Parotid gland (tissue), 1 donor: ENCODE measurements around a stretch of chr3.

DNA sequence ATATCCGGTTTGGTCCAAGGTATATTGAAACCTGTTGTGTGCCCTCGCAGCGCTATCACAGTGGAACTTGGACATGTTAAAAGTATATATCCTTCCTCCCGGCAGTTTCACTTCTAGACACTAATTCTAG, 609 bp upstream of the RAF1 start:
- PRO-cap = no peak

GRCh38 chr3:12835319-12836361, 5.7 kb downstream of the RPL32 start:
- PRO-cap = no peak

DNA sequence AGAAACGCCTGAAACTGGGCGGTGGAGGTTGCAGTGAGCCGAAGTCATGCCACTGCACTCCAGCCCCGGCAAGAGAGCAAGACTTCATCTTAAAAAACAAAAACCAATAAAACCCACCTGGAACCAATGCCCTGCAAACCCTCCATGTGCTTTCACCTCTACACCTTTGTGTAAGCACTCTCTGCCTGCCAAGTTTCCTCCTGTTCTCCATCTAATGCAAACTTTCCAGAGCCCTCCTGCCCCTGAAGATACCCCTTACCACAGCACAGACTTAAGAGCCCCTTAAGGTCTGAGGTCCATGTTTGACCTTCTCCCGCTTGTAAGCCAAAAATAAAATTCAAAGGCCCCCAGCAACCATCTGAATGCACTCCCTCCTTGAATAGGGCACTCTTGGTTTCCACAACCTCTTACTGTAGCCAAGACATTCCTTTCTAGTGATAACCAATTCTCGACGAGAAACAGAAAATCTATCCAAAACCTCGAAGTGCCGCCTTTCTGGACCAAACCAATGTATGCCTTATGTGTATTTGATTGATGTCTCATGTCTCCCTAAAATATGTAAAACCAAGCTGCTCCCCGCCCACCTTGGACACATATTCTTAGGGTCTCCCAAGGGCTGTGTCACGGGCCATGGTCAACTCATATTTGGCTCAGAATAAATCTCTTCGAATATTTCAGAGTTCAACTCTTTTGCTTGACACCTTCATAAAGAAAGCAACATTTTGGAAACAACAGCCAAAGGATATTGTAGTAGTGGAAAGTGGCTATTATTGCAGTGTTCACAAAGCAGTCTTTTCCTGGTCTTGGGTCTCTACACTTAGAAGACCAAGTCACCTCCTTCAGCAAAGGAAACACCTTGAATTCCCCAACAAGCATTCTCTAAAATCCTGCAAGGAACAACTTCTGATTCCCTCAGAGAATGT, 2.8 kb downstream of the RPL32 start:
- PRO-cap = no peak

DNA sequence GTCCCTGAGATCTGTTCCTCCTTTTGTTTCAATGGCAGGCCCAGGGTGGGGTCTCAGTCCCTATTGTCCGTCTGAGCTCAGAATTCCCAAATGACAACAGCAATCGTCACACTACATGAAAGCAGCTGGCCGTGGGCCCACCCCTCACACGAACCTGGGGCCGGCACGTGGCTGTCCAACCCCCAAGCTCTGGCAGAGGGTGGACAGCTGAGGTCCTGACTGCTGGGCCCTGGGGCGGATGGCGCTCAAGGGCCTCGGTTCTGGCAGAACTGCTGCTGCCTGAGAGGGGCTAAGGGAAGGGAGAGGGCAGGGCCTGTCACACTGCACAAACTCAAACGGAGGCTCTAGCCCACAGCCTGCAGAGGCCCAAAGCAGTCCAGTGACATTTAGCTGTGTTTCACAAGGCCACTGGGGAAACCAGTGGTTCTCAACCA, 65.2 kb upstream of the RPL32 start:
- PRO-cap = no peak

- PRO-cap = no peak
Observed at GRCh38 chr3:12956035-12956669, 114.8 kb upstream of the RPL32 start.

GRCh38 chr3:12962152-12962764, 111.0 kb downstream of the IQSEC1 start:
- PRO-cap = no peak

- PRO-cap = no peak
Observed at GRCh38 chr3:12972148-12972378, 101.2 kb downstream of the IQSEC1 start.

DNA sequence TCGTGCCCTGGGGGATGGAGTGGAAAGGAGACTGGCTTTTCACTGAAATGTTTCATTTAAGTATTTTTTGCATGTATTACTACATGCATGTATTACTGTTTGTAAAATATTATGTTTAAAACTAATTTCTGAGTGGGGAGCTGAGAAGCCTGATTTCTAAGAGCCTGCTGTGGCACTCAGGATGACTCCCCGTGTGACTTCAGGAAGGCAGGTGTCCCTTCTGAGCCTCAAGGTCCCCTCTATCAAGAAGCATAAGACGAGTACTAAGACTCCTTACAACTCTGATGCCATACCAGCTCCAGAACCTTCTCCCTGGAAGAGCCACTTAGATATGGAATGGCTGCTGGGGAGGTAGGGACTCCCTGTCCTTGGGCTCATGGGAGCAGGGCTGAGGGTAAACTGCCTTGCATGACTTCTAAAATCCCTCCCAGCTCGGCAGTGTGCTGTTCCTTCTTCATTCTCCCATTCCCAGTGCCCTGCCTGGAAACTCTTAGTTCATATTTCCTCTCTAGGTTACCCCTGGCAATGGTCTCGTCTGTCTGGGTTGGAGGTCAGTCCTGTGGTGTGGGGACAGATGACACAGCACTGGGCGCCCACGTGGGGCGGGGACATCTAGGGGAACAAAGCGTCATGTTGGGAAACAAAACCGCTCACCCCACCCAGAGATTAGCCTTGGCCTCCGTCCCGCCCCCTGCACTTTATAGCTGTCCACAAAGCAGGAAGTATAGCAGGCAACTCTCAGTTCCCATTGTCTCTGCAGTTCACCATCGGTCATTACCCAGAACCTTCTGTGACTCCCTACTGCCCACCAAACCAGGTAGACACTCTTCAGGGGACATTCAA, 74.1 kb downstream of the IQSEC1 start:
- PRO-cap = unidirectional peak, minus-strand start at position 470 of the sequence

DNA sequence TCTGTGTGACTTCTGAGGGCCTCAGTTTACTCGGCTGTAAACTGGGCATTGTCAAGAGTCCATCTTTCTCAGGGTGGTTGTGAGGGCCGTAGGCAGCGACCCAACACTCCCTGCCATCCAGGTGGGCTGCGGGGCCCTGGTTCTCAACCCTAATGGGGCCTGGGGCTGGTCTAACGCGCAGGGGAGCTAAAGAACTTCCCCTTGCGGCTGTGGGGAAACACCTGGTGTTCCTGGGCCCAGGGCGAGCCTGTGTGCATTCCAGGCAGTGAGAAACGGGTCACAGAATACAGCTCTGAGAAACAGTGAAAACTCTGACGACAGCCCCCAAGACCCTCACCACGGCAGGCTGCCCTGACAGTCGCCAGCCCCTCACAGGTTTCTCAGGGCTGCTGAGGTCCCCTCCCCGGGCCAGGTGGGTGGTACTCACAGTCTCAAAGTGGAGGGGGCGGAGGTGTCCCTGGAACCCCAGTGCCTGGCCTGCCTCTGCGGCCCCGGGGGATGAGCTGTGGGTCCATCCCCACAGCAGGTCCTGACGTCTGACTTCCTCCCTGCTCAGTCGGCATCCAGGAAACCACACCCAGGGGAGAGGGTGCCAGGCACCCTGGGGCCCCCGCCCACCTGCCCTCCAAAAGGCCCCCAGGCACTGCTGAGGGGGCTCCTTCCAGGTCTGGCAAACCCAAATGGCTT, 57.9 kb downstream of the IQSEC1 start:
- PRO-cap = unidirectional peak, minus-strand start at position 531 of the sequence

DNA sequence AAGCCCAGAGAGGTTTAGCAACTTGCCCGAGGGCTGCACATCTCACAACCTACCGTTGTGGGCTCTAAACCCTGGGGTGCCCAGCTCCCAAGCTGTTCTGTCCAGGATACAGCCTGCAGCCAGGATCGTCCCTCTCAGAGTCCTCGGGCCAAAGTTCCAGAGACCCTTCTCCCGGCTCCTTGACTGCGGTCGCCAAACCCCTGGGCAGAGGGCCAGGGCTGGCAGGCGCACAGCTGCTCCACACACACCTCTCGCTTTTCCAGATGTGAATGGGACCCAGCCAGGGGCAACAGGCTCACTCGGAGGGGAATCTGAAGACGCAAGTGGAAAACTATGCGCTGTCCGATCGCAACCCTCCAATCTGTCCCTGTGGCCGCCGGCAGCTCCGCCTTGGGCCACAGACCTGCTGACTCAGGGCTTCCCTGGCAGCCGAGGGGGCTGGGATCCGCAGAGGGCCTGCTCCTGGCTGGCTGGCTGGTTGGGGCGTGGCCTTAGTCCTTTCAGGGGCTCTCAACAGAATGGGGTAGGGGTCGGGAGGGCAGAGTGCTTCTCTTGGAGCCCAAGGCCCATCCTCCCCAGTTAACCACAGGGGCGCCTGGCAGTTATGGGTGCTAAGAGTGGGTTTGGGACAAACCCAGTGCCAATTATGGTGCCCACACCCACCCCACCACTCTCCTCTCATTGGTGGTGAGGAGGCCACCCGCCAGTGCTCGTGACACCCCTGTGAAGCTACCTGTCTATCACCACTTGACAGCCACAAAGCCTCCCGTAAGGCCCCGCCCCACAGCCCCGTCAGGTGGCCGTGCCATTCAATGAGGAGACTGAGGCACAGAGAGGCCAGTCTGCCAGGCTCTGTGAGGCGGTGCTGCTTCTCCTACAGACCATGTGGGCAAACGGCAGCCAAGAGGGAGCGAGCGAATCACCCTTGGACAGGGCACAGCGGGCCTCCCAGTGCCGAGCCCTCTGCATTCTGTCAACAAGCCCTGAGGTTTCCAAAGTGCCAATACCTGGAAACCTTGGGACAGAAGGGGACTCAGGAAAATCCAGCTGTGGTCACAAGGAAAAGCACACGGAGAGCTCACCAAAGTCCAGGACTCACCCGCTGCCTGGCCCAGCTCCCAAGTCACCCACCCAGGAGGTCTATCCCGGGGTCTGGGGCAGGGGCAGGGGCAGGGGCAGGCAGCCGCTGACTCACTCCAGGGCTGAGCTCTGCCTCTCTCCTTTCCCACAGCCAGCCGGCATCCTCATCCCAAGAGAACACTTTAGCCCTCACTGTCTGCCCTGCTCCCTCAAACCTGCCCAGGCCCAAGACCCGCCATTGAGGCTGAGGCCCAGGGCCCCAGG, 53.7 kb downstream of the IQSEC1 start:
- PRO-cap = unidirectional peak, minus-strand start at position 363 of the sequence

DNA sequence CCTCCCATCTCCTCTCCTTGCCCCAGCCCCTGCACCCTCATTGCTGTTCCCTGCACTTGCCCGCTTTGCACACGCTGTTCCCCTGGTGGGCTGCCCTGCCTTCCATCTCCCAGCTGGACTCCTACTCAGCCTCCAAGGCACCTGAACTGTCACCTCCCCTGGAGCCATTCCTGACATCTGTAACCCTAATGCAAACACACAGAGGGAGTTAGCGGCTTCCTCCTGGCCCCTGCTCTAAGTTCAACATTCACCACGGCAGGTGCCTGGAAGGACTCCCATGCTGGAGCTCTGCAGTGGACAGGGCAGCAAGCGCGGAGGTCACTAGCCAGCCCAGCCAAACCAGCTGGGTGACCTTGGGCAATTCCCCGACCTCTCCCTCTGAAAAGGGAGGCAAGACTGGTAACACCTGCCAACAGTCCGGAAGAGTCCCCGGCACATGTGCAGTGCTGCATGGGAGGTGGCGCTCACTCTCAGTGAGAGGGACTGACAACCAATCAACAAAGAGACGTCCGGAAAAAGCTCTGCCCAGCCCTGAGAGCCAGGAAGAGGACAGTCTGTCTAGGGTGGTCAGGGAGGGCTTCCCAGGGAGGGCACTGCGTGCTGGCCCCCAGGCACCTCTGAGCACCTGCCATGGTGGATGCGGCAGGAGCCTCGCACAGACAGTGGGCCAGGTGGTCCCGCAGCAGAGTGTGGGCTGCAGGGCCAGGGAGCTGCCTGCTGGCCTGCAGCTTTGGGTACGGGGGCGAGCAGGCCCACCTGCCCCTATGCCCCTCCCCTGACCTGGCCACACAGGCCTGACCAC, 39.0 kb upstream of the IQSEC1 start:
- PRO-cap = no peak

GRCh38 chr3:13189678-13190435, 116.6 kb upstream of the IQSEC1 start:
- PRO-cap = no peak

DNA sequence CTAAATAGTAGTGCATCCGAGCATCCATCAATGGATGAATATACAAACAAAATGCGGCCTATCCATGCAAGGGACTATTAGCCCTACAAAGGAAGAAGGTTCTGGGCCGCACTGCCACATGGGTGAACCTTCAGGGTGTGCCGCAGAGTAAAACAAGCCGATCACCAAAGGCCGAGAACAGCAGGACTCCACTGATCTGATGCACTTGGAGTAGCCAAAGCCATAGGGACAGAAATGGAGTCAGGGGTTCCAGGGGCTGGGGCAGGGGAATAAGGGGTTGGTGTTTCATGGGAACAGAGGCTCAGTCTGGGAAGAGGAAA, 172.8 kb upstream of the IQSEC1 start:
- PRO-cap = no peak

- PRO-cap = no peak
Observed at GRCh38 chr3:13277252-13277866, 142.8 kb downstream of the NUP210 start.

GRCh38 chr3:13419099-13420193, 676 bp downstream of the NUP210 start:
- PRO-cap = no peak

- PRO-cap = no peak
Observed at GRCh38 chr3:13650533-13650965, 101.6 kb downstream of the FBLN2 start.

GRCh38 chr3:13826719-13827176, 53.1 kb downstream of the WNT7A start:
- PRO-cap = no peak

- PRO-cap = no peak
Observed at GRCh38 chr3:13850039-13850944, 29.6 kb downstream of the WNT7A start.

GRCh38 chr3:14125483-14126537, 958 bp downstream of the TMEM43 start:
- PRO-cap = unidirectional peak, minus-strand start at chr3:14125861

GRCh38 chr3:14178994-14179720, 540 bp downstream of the LSM3 start:
- PRO-cap = no peak